Jurkat, Clone E6-1 (cell line): ENCODE measurements around a stretch of chr11.

GRCh38 chr11:75265872-75266655 lies 25.5 kb downstream of the TPBGL start:
- RRBS: no CpG with 5 or more reads among the region's 17 CpGs

DNA sequence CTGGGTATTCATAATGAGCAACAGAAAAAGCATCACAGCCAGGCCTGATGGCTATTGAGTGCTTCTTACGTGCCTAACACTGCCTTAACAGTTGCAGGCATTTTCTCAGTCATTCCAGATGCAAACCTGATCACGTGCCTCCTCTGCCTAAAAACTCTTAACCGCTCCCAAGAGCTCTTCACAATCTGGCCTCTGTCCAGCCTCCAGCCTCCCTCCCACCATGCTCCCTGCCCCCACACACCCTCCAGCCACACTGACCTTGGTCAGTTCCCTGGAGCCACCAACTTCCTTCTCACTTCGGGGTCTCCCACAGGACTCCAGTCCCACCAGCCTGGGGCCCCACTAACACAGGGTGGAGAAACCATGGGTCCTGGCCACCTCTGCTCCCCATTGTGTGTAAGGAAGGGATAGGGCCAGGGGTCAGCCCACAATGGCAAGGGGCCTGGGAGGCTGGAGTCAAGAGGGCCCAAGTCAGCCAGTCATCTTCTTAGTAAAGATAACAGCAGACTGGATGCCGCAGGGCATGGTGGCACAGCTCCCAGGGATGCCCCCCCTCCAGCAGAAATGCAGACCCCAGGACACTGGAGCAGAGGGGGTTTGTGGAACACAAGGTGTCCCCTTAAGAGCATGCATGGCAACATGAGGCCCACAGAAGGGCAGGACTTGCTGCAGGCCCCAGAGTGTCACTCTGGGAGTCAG lies 37.5 kb downstream of the ARRB1 start:
- RRBS: no CpG with 5 or more reads among the region's 5 CpGs

DNA sequence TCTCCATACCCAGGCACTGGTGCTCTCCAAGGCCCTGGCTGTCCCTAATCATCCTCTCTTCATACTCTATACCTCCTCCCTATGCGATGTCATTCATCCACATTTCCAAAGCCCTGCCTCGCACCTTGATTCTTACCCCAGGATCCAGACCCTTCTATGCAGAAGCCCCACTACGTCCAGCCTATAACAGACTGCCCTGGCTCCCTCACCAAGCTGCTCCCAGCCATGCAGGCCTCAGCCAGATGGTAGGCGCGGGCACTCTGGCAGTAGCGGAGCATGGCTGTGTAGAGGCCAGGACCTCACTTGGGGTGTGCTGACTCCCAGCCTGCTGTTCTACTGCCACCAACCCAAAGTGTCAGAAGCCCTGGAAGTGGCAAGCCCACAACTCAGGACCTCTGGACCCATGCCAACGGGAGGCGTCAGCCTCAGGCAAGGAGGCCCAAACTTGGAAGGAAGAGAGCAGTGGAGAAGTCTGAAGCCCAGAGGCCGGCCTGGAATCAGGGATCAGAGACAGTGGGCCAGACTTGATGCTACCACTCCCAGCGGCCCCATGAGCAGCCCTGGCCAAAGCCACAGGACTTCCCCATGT lies 4.6 kb downstream of the ARRB1 start:
- RRBS: no CpG with 5 or more reads among the region's 10 CpGs

DNA sequence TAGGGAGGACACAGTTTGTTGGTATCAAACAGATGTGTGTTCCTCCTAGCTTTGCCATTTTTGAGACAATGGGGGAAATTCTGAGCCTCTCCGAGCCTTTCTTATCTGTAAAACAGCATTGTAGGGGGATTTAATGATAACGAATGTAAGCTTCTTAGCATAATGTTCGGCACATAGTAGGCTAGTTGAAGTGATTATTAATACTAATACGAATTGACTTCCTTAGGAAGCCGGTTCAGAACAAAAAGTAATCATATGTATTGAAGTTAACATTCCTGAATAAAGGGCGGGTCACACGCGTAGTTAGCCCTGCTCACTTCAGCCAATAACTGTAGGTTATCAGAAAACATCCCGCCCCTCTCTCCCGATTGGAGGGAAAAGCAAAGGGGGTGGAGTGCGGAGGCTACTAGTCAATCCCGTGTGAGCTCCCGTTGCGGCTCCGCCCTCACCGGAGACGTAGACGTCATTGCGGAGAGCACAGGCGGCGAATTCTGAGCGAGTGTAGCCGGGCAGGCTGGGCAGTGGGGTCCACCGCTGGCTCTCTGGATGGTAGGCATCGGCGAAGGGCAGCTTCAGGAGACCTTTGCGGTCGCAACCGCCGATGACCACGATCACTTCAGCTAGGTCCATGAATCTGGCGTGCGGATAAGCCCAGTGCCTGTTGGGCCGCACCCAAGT lies 4.9 kb downstream of the KLHL35 start:
- RRBS: 89% methylated on average over 8 of the region's 34 CpGs

DNA sequence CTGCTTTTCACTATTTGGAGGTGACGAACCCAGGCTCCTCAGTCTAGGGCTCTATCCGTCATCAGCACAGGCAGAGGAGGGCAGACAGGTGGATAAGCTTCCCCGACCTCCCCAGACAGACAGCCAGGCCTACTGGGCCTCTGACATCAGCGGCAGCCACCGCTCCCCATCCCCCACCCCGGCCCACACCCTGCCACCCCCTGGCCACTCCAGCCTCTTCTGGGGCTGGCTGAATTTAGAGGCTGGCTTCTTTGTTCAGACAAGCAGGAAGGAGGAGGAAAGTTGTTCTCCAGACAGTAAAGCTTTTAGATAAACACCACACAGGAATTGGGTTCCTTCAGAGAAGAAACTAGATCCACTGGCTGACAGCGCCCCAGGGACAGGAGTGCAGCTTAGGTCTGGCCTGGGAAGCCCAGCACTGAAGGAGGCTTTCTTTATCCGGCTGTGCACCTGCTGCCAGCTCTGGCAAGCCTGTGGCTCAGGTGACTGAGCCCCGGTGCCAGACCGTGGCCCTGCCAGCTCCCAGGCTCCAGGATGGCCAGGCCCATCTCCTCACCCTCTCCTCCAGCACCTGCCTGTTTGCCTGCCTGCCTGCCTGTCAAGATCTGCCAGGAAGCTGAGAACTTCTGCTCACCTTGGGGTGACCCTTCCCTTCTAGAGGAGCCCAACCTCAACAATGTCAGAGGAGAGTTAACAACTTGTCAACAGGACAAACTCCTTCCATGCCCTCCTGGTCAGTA lies 43.9 kb upstream of the KLHL35 start:
- RRBS: 91% methylated on average over 2 of the region's 10 CpGs

DNA sequence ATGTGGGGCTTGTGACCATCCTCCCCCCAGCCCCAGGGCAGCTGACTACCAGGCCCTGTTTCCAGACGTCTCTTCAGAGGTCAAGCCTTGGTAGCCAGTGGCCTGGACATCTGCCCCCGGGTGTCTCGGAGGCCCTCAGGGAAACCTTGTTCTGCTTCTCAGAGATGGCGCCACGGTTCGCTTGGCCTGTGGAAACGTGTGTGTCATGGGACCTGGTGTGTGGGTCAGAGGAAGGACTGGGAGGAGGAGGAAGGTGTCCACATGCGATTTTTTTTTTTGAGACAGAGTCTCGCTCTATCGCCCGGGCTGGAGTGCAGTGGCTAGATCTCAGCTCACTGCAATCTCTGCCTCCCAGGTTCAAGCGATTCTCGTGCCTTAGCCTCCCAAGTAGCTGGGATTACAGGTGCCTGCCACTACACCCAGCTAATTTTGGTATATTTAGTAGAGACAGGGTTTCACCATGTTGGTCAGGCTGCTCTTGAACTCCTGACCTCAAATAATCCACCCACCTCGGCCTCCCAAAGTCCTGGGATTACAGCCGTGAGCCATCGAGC lies 22.4 kb downstream of the SERPINH1 start:
- RRBS: no CpG with 5 or more reads among the region's 16 CpGs

- RRBS: no CpG with 5 or more reads among the region's 4 CpGs
These were observed 2.0 kb upstream of the UVRAG start for GRCh38 chr11:75812894-75813531.

- RRBS: no CpG with 5 or more reads among the region's 2 CpGs
These were observed 135.2 kb downstream of the WNT11 start for GRCh38 chr11:76070970-76071577.

DNA sequence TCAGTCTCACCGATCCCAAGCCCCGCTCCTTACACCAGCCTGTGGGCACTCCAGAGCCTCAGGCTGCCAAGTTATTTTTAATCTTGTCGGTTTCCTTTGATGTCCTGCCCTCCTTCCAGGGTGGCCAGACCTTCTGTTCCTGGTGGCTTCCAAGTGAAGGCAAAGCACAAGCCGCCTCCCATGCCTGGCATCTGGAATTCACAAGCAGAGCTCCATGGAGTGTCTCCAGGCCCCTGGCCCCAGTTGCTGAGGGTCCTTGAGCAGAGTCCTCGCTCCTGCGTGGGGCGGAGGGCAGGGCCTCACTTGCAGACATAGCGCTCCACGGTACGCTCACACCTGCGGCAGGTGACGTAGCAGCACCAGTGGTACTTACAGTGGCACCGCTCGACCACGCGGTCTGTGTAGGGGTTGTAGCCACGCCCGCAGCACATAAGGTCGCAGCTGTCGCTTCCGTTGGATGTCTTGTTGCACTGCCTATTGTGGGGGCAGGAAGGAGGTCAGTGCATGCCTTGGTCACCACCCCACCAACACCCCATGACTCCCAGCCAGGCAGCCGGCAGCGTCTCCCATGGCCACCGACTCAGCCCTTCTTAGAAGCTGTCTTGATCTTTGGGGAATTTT lies 19.4 kb downstream of the WNT11 start:
- RRBS: no CpG with 5 or more reads among the region's 24 CpGs

GRCh38 chr11:76225059-76225853 lies 19.0 kb upstream of the WNT11 start:
- RRBS: 80% methylated on average over 1 of the region's 21 CpGs

- RRBS: no CpG with 5 or more reads among the region's 10 CpGs
These were observed 21.8 kb upstream of the WNT11 start for GRCh38 chr11:76227969-76228534.

GRCh38 chr11:76380167-76380669 lies 714 bp downstream of the THAP12 start:
- RRBS: 1% methylated on average over 9 of the region's 41 CpGs

DNA sequence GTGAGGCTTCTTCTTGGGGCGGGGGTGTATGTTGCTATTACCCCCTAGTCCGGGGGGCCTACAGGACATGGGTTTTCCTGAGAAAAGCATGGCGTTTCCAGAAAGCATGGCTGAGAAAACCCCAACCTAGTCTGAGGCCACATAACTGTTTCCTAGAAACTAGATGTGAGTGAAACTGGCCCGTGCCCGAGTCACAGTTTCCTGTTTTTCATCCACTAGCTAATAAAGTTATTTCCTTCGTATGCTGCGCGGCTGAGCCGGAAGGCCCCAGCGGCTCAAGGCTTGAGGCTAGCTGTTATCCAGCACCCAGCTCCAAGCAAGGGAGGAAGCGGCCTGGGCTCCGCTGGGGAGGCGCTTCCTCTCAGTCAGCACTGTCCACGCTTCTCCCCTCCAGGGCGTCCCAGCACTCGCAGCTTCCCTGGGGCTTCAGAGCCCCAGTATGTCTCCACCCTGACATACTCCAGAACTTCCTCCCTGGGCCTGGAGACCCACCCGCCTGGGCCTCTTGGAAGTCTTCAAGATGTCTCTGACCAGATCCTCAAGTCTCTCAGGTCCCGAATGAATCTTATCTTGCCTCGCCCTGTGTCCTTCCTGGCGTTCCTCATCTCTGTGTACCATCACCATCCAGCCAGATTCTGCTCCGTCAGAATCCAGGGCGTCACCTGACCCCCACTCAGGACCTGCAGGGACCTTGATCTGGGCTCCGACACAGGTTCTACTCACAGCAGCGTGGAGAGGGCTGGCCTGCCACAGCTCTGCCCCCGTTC lies 82.0 kb downstream of the LRRC32 start:
- RRBS: no CpG with 5 or more reads among the region's 25 CpGs

DNA sequence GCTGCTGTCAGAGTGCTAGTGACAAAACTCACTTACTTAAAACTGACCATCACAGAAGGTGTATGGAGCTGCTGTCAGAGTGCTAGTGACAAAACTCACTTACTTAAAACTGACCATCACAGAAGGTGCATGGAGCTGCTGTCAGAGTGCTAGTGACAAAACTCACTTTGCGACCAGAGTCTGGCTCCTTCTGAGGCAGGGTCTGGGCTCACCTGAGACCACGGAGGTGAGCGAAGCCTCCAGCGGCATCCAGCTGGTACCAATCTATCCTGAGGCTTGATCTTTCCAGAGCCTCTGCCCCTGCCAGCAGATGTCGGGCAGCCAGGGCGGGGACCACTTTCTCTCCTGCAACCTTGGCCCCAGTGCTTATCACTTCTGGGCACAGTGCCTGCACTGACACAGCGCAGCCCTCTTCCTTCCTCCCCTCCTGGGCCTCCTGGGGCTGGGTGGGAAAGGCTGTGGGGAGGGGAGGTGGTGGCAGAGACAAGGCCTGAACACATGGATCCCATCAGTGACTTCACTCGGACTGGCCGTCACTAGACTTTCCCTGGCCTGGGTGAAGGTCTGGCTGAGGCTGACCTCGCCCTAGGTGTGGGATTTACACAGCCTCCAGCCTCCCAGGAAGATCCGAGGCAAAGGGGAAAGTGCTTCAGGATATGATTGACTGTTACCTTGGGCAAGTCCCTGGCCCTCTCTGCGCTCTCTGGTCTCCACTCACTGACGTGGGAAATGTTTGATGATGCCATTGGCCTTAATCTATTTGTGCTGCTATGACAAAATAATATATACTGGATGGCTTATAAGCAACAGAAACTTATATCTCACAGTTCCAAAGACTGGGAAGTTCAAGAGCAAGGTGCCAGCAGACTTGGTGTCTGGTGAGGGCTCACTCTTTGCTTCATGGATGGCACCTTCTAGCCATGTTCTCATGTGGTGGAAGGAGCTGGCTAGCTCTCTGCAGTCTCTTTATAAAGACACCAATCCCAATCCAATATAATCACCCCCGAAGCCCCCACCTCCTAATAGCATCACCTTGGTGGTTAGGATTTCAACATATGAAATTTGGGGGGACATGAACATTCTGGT lies 68.0 kb downstream of the LRRC32 start:
- RRBS: no CpG with 5 or more reads among the region's 14 CpGs

DNA sequence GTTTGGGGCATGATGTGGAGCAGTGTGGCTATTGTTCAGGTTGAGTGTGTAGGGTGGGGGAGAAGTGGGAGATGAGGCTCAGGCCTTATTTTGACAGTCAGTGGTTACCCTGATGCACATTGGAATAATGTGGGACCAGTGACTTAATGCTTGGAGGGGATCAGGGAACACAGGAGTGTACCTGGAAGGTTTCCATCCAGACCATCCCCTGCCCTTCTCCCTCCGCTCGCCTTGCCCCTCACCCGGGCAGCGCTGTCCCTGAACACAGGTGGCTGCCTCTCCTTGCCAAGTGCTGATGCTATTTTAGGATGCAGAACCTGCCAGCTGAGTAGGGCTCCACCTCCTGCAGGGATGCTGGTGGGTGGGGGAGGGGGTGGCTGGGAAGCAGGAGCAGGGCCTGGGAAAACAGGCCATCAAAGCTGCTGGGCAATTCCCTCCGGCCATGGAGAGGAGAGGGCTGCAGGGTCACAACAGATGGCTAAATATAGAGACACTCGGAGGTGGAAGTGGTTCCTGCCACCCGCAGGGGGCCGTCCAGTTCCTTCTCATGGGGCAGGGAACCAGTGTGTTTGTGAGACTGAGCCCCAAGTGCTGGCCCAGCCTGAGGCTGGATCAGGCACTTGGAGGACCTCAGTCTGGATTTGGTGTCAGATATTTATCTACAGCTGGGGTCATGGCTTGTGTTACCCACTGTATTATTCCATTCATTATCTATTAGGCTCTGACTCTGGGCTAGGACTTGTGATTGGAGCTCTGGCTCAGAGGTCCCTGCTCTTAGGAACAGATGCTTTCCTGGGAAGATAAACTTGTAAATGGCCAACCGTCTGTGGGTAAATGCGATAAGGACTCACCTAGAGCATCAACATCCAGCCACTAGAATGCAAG lies 59.6 kb downstream of the LRRC32 start:
- RRBS: no CpG with 5 or more reads among the region's 10 CpGs

- RRBS: no CpG with 5 or more reads among the region's 10 CpGs
These were observed 28.3 kb downstream of the LRRC32 start for GRCh38 chr11:76642168-76642743.

GRCh38 chr11:76744699-76745217 lies 38.4 kb upstream of the TSKU start:
- RRBS: no CpG with 5 or more reads among the region's 10 CpGs

GRCh38 chr11:76783620-76784057 lies 483 bp downstream of the TSKU start:
- RRBS: no CpG with 5 or more reads among the region's 46 CpGs

- RRBS: 73% methylated on average over 4 of the region's 57 CpGs
These were observed 1.2 kb downstream of the TSKU start for GRCh38 chr11:76784058-76785067.

DNA sequence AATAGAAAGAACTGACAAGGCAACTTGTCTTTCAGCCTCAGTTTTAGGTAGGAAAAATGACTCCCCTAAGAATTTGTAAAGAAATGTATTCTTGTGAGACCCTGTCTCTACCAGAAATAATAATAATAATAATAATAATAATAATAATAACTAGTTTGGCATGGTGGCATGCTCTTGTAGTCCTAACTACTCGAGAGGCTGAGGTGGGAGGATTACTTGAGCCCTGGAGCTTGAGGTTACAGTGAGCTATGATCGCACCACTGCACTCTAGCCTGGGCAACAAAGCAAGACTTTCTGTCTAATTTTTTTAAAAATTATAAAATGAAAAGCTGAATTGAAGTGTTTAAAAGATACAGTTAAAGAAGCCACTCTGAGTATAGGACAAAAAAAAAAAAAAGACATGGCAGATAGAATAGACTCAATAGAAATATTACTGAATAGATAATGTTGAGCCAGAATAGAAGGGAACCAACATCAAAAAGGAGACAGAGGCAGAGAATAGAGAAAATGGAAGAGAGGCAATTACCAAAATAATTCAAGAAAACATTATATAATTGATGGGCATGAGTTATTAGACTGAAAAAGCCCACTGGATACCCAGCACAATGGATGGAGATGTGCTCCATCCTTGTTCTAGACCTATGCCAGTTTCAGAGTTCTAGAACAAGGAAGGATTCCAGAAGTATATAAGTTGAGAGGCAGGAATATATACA lies 24.0 kb upstream of the B3GNT6 start:
- RRBS: no CpG with 5 or more reads among the region's 2 CpGs